M059J (cell line): ENCODE results near the genes CYB5R4, CEP162, SMIM8, C6orf163 and ANKRD6.

DNA sequence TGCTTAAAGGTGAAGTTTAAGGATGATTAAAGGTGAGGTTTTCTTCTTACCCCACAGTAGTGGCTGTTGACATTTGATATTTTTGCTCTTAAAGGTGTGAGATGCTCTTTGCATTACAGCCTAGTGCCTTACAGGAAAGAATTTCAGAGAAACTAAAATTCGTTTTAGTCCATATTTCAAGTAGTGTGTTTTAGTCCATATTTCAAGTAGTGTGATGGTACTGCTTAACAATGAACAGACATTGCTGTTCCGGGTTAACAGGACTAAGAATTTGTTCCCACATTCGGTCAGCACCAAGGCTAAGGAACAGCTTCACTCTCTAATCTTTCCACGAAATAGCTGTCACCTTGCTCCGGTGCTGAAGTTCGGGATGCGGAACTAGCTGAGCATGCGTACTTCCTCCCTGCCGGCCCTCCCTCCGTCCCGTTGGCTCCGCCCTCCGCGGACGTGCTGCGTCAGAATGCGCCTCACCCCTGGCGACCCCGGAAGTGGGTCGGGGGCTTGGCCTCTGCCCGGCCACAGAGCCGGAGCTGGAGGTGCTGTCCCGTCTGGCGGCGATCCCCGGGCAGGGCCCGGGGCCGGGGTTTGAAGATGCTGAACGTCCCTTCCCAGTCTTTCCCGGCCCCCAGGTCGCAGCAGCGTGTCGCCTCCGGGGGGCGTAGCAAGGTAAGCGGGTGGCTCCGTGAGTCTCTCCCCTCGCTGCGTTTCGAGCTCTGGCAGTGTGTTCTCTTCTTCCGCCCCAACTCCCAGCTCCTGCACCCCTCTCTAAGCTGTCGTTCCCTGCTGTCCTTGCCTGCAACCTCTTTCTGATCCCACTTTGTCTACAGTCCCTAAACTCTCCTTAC is at the start of gene CYB5R4:
Gene CYB5R4, plus strand, starts transcription at position 498 of the 845 bp plus-strand sequence.
- RAMPAGE, long total RNA = no peak

DNA sequence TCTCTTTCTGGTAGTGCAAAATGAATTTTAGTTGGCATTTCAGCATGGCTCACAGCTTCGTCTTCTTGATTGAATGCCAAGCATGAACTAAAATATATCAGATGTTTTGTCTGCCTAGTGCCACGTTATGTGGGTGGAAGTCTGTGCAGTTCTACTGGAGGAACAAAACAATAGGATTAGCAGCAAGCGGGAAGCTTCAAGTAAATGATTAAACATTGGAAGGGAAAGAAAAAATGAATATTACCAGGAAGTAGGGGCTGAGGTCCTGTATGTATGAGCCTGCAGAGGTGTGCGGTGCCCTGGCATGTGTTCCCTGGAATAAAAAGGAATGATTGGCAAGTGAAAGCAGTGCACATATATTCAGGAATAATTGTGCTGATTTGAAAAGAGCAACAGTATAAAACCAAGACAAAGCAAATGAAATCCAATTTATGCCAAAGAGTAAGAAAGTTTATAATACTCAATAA is 6.7 kb upstream of the MRAP2 start:
- RAMPAGE, long total RNA = no peak

GRCh38 chr6:84163024-84163615 is 64.3 kb downstream of the CEP162 start:
- RAMPAGE, long total RNA = no peak

DNA sequence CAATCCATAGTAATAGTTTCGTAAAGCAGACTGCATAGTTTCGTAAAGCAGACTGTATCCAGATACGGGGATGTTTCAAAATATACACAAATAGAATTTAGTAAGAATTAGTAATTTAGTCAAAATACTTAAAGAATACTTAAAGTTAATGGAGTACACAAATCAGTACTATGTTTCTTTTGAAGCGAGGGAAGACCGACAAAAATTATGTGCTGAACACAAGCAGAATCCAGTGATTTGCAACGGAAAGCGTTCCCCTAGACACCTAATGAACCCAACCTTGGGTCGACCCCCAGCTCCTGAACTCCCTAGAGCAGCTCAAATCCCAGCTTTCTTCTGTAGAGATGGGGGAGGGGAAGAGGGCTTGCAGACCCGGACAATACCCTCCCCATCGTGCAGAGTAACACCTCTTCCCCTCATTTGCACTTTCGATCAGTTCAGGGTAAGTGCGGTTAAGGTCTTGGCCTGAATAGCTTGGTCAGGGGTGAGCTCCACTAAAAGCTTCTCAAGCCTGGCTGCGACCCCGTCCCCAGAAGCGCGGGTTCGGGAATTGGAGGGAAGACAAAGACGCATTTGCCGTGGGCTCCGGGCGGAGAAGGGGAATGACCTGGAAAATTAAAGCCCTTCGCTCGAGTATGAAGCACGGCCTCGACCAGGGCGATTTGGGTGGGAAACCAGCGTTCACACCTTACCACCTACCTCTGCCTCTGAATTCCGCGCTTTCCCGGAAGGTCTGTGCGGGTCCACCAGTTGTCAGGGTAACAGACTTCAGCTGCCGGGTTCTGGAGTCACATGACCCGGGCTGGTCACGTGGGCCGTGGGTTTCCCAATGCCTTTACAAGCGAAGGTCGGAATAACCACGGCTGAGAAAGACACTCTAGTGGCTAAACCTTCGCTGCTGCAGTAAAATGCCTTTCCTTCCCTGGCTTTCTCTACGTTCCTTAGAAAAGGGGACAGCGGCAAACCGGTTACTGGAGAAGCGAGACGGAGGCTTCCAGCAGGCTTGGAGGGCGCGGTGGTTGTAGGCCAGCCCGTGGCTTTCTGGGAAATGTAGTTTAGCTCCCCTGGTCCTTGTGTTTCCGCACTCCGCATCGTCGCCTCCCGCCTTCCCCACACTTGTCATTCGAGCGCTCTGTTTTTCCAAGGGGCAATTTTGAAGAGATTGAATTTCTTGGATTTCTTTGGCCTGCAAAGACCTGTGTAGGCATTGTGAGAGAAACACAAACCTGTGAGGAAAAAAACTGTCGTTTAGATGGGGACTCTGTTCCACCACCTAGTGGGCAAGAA is at the start of gene CEP162:
Gene CEP162, minus strand, starts transcription at position 763 of the 1,287 bp plus-strand sequence.
- RAMPAGE, long total RNA = no peak

GRCh38 chr6:85126975-85127220 is 323.0 kb upstream of the NT5E start:
- RAMPAGE, long total RNA = no peak

GRCh38 chr6:85459079-85459574 is 9.2 kb downstream of the NT5E start:
- RAMPAGE, long total RNA = no peak

- RAMPAGE, long total RNA = no peak
Measured at GRCh38 chr6:85594389-85594811, 742 bp upstream of the SNX14 start.

GRCh38 chr6:85641530-85642546 is 848 bp downstream of the SYNCRIP start:
- RAMPAGE, long total RNA = no peak

- RAMPAGE, long total RNA = no peak
Measured at GRCh38 chr6:85678813-85679646, 36.3 kb upstream of the SYNCRIP start.

DNA sequence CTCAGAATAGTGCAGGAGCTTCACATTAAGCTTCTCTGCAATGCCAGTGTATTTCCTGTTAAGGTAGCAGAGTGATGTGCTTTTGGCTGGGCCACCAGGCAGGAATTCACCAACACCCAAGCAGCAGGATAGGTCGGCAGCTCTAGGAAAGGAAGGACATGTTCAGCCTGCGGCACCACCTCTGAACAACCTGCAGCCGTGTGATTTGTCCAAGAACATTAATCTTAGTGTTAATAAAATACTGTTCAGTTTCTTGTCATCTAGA is 18.7 kb downstream of the ZNF292 start:
- RAMPAGE, long total RNA = no peak

DNA sequence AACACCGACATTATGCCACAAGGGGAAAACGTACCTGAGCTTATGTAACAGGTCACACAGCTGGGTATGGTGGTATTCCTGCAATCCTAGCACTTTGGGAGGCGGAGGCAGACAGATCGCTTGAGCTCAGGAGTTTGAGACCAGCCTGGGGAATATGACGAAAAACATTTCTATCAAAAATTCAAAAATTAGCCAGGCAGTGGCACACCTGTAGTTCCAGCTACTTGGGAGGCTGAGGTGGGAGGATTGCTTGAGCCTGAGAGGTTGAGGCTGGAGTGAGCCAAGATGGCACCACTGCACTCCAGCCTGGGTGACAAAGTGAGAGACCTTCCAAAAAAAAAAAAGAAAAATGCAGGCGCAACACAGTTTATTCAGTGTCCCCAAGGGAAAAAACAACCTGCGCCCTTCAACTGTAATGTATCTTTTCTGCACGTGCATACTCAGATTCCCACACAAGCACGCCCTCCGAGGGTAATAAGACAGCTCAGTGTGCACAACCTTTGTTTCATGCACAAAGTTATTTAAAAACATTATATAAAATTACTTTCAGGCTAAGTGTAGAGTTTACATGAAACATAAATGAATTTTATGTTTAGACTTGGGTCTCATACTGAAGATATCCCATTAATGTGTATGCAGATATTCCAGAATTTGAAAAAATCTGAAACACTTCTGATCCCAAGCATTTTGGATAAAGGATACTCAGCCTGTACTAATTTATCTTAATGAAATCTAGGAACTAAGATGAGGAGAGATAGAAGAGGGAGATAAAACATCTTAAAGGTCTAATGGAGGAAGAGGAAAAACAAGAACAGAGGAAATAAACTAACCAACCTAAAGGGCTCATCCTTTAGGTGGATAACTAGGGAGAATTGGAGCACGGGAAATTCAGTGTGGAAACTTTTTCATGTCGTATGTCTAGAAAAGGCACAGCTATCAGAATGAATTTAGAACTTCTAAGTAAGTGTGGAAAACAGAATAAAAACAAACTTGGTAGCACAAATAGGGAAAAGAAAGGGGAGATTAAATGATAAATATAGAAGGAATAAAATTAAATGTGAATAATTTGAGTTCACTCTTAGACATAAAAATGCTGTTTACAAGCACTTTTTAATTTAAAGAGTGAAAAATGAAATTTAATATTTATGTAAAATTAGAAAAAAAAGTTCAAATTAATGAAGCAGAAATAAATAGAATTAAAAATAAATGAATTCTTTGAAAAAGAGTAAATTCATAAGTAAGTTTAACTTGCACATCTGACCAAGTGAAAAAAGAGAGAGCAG is 38.3 kb downstream of the ZNF292 start:
- RAMPAGE, long total RNA = no peak

- RAMPAGE, long total RNA = no peak
Measured at GRCh38 chr6:87322364-87322723, at the start of gene SMIM8. SMIM8 (plus strand) TSS chr6:87322588.

GRCh38 chr6:87344569-87345051 is at the start of gene C6orf163:
C6orf163 (plus strand) TSS chr6:87344813.
- RAMPAGE, long total RNA = no peak

DNA sequence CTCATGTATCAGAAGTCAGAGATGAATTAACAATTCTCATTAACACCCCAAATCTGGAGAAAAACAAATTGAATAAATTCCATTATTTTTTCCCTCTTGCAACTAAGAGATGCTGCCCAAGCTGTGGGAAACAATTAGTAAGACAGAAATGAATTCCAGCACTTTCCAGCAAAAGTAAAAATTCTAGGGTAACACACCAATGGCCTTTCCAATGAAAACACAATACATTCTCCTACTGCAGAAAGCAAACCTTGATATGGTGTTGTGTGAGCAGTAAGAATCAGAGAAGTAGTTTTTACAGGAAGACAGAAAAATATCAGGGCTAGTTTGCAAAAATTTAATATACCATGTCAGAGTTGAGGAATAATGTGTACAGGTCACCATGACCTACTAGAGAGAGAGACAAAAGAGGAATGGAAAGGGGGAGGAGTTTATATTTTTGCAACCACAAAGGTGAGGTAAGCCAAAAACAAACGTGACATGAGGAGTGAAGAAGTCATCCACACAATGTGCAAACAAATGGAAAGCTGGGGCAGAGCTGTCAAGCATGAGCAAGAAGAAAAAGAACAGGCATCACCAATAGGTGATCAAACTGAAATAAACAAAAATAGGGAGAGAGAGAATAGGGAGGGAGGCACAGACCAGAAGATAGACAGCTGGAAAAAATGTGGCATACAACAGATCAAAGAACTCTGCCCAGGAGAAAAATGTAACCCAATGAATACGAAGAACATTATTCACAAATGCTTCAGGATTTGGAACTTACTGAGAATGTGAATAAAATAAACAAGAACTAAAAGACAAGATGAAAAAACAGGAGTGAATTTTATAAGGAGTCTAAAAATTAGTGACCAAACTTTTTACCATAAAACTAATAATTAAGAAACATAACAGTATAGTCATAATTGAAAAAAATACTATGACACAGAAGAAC is 15.6 kb downstream of the RARS2 start:
- RAMPAGE, long total RNA = no peak

- RAMPAGE, long total RNA = no peak
Measured at GRCh38 chr6:88161128-88161577, 5.0 kb downstream of the CNR1 start.

- RAMPAGE, long total RNA = no peak
Measured at GRCh38 chr6:89118226-89118498, 291 bp upstream of the SRSF12 start.

DNA sequence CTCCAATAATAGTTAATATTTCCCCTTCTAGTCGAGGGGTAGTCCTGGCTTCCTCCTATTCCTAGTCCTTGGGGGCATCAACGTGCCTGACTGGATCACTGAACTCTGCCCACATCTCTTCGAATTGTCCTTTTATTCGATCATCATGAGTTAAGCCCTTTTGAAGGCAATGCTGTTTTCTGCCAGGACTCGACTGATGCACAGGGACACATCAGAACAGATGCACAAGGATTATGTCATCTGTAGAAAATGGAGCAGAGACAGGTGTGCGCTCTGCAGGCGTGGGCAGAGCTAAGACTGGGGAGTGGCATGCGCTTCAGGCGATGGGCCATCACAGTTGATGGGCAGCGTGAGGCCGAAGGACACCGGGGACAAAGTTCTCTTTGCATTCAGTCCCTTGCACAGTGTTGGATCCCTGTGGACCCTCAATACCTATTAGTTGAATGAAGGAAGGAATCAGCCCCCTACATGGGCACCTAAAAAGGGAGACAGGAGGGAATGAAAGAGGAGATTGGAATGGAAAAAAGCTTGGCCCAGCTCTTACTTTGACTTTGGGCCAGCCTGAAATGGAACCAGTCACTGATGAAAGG is 13.0 kb downstream of the GABRR1 start:
- RAMPAGE, long total RNA = no peak

- RAMPAGE, long total RNA = no peak
Measured at GRCh38 chr6:89344443-89344821, 8.1 kb downstream of the UBE2J1 start.

- RAMPAGE, long total RNA = no peak
Measured at GRCh38 chr6:89372095-89373026, 19.8 kb upstream of the UBE2J1 start.

- RAMPAGE, long total RNA = no peak
Measured at GRCh38 chr6:89432664-89433408, at the start of gene ANKRD6. ANKRD6 (plus strand) TSS chr6:89433152.